A375 (cell line): ENCODE measurements around a stretch of chr21.

DNA sequence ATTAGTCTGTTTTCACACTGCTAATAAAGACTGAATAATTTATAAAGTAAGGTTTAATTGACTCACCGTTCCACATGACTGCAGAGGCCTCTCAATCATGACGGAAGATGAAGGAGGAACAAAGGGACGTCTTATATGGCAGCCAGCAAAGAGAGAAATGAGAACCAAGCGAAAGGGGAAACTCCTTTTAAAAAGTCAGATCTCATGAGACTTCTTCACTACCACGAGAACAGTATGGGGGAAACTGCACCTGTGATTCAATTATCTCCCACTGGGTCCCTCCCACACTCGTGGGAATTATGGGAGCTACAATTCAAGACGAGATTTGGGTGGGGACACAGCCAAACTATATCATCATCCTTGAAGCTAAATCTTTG lies 84.7 kb downstream of the ADARB1 start:
- RAMPAGE, long total RNA: no peak

GRCh38 chr21:45339729-45340456 lies 52.2 kb upstream of the POFUT2 start:
- RAMPAGE, long total RNA: no peak

- RAMPAGE, long total RNA: no peak
These were observed 64.0 kb downstream of the SLC19A1 start for GRCh38 chr21:45477961-45478931.

DNA sequence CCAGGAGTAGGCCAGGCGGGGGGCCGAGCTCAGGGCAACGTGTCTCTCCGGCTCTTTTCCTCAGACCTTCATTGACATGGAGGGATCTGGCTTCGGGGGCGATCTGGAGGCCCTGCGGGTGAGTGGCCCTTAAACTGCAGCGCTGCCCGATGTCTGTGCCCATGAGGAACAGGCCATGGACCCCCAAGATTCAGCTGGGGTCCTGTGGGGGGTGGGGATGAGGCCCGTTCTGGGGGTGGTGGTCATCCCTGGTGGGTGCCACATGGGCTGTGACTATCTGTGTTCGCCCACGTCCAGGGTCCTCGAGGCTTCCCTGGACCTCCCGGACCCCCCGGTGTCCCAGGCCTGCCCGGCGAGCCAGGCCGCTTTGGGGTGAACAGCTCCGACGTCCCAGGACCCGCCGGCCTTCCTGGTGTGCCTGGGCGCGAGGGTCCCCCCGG lies 61.8 kb downstream of the SLC19A1 start:
- RAMPAGE, long total RNA: no peak

- RAMPAGE, long total RNA: no peak
These were observed 63.0 kb downstream of the PCBP3 start for GRCh38 chr21:45706468-45706894.

GRCh38 chr21:45886459-45887725 lies 94.7 kb upstream of the COL6A1 start:
- RAMPAGE, long total RNA: no peak

DNA sequence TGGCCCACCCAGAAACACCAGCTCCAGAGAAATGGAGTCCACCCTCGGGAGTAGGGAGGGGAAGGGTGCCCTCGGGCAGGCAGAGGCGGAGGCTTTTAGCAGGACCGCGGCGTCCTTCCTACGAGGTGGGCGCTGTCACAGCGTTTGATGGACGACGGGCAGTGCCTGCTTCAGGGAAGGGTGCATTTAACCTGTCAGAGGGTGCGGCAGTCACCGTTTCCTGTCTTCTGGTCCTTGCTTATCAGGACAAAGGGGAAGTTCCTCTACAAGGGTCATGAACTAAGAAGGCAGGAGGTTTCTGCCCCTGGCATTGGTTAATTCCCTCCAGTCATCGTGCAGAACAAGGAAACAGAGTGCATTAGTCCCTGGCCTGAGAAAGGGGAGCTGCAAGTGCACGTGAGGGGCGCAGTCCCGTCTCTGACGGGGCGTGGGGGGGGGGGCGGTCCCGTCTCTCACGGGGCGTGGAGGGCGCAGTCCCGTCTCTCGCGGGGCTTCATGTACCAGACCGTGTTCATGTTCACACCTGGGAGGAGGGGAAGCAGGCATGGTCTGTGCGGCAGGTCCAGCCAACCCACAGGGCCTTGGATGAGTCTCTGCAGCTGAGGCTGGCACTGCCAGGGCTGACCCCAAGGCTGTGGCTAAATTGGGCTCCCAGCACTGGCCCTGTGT lies 89.4 kb upstream of the COL6A1 start:
- RAMPAGE, long total RNA: no peak

DNA sequence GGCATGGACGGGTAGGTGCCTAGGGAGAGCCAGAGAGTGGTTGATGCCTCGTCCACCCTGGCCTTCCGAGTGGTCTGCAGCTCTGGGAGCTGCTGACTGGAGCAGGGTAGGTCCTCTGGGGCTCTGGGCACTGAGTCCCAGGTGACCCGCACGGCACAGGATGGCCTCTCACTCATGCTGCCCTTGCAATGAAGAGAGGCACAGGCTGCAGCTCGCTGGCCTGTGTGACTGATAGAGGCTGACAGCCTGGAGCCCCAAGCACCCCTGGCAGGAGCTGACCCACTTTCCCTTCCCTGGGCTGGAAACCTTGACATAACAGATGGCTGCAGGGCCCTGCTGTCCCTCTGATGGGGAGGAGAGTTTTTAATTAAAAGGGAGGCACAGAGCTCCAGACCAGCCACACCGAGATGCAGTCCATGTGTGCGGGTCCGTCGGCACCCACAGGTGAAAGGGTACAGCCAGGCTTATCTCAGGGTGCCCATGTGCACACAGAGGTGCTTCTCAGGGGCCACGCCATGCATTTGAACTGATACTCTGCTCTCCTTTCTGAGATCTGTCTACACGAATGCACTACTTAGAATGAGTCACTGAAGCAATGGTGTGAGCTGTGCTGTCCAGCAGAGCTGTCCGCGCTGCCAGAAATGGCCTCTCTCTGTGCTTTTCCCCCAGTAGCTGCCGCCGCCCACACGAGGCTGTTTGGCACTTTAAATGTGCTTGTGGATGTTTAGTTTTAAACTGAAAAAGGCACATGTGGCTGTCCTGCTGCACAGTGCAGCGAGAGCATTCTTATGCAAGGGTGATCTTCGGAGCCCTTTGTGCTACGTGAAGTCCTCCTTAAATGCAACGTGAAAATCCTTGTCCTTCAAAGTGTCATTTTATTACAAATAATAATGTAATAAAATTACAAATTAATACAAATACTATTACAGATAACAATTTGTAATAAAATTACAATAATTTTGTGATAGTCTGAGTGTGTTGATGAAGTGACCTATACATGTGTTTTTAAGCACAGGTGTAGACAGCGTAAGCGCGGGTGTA lies 87.2 kb upstream of the COL6A1 start:
- RAMPAGE, long total RNA: no peak

GRCh38 chr21:45917063-45917539 lies 64.5 kb upstream of the COL6A1 start:
- RAMPAGE, long total RNA: no peak

DNA sequence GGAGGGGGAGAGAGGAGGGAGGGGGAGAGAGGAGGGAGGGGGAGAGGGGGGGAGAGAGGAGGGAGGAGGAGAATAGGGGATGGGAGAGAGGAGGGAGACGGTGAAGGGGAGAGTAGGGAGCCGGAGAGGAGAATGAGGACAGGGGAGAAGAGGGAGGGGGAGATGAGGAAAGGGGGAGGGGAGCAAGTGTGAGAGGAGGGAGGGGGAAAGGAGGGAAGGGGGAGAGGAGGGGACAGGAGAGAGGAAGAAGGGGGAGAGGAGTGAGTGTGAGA lies 3.8 kb upstream of the COL6A1 start:
- RAMPAGE, long total RNA: no peak

GRCh38 chr21:46033053-46034096 lies 51.8 kb downstream of the COL6A1 start:
- RAMPAGE, long total RNA: no peak

GRCh38 chr21:46036133-46037062 lies 54.8 kb downstream of the COL6A1 start:
- RAMPAGE, long total RNA: no peak

- RAMPAGE, long total RNA: no peak
These were observed 43.4 kb upstream of the COL6A2 start for GRCh38 chr21:46054393-46055059.

DNA sequence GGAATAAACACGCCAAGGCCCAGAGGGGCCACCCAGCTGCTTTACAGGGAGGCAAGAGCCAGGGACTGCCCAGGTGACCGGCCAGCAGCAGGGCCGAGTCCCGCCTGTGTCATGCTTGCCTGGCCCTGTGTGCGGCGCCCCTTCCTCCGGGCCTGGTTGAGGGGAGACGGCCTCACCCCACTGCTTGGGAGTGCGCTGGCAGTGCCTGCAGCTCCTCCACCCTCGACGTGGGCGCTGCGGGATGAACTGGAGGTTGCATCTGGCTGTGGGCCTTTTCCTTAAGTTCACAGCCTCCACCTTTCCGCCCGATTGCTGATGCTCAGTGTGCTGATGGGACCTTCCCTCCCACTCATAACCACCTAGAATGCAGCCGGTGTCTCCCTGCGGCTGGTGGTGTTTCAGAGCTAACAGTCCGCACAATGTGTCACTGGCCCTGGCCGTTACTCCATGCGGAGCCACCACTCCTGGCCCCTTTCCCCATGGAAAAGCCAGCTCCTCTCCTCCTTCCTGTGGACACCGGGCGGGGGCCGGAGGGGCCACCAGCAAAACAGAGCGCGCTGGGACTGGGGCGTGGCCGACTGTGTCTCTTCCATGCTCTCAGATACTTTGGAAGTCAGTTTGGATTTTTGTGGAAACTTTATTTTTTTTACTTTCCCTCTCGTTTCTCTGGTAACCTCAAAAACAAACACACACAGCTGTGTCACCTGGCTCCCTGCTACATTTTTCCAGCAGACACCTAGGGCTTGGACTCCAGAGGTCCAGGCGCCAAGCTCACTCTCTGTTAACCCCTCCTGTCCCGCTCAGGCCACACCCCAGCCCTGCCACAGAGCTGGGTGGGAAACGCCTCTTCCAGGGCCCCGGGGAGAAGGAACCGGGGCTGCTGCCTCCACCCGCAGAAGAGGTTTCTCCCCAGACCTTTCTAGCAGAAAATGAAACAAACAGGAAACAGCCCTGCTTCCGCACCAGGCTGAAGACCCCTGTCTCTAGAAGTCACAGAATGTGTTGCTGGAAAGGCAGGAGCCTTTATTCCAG lies 32.7 kb upstream of the COL6A2 start:
- RAMPAGE, long total RNA: no peak

DNA sequence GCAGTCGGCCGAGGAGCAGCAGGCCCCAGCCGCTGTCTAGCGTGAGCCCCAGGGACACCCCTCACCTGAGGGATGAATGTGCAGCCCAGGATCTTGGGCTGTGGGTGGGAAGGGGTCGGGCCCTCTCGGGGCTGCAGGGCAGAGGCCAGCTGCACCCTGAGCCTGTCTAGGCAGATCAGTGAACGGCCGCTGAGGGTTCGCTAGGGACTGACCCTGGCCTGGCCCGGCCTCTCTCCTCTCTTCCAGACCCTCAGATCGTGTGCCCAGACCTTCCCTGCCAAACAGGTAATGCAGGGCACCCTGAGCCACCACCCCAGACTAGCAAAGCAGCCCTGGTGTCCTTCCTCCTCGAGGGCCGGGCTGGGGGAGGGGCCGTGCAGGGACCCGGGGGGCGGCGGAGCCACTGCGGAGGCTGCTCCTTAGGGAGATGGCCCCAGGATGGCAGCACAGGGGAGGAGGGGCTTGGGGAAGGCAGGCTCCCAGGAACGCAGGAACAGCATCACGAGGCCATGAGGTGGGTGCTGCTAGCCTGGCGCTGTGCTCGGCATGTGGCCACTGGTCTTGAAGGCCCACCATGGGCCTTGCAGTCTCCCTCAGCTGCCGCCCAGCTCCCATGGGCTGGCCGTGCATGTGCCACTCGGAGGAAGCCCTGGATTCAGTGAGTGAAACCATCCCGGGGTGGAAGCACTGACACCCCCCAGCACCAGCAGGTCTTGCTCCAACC lies 28.5 kb downstream of the COL6A2 start:
- RAMPAGE, long total RNA: no peak

DNA sequence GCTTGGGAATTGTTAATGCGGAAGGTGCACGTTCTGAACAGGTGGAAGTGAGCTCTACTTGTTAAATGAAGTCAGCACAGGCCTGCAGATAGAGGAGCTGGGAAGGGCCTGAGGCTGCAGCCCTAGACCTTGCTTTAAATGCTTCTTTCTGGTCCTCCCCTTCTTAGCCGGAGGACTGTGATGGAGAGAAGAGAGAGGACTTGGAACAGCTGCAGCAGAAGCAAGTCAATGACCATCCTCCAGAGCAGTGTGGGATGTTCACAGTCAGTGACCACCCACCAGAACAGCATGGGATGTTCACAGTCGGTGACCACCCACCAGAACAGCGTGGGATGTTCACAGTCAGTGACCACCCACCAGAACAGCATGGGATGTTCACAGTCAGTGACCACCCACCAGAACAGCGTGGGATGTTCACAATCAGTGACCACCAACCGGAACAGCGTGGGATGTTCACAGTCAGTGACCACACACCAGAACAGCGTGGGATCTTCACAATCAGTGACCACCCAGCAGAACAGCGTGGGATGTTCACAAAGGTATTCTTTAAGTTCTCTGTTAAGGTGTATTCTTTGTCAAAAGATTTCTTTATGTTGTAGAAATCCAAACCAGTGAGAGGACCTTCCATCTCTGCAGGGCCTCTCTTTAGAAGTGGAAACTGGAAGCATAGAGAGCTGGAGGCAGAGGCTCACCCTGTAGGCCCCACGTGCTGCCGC lies 10.4 kb downstream of the PCNT start:
- RAMPAGE, long total RNA: no peak

- RAMPAGE, long total RNA: no peak
These were observed 28.9 kb downstream of the PCNT start for GRCh38 chr21:46352835-46353324.

- RAMPAGE, long total RNA: no peak
These were observed 33.7 kb downstream of the PCNT start for GRCh38 chr21:46357290-46358465.

GRCh38 chr21:46374710-46375444 lies 50.9 kb downstream of the PCNT start:
- RAMPAGE, long total RNA: no peak

DNA sequence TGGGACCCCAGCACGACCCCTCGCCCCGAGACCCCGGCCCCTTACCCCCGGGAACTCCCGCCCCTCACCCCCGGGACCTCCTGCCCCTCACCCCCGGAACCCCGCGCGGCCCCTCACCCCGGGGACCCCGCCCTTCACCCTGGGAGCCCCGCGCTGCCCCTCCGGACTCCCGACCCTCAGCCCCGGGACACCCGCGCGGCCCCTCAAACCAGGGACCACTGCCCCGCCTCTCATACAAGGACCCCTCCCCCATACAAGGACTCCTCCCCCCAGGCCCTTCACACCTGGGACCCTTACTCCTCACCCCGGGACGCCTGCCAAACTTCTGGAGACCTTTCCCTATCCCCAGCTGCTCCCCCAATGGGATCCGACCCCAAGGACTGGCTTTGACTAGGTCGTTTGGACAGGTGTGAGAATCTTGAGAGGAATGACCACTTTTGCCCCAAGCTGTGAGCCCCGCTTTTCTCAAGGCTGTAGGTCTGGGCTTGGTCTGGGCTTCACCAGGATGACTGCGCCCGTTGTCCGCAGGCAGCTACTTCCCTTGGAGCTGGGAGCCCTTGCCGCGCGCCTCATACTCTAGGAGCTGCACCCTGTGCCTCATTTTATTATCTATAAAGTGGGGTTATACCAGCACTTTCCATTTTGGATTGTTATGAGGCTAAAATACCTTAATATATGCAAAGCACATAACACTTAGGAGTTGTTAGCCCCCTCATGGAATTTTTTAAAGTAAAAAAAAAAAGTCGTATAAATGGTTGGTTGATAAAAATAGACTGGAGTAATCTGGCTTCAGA lies 972 bp downstream of the DIP2A start:
- RAMPAGE, long total RNA: no peak